ENCODE data around the genes GATA2, EFCC1 and GP9.

DNA sequence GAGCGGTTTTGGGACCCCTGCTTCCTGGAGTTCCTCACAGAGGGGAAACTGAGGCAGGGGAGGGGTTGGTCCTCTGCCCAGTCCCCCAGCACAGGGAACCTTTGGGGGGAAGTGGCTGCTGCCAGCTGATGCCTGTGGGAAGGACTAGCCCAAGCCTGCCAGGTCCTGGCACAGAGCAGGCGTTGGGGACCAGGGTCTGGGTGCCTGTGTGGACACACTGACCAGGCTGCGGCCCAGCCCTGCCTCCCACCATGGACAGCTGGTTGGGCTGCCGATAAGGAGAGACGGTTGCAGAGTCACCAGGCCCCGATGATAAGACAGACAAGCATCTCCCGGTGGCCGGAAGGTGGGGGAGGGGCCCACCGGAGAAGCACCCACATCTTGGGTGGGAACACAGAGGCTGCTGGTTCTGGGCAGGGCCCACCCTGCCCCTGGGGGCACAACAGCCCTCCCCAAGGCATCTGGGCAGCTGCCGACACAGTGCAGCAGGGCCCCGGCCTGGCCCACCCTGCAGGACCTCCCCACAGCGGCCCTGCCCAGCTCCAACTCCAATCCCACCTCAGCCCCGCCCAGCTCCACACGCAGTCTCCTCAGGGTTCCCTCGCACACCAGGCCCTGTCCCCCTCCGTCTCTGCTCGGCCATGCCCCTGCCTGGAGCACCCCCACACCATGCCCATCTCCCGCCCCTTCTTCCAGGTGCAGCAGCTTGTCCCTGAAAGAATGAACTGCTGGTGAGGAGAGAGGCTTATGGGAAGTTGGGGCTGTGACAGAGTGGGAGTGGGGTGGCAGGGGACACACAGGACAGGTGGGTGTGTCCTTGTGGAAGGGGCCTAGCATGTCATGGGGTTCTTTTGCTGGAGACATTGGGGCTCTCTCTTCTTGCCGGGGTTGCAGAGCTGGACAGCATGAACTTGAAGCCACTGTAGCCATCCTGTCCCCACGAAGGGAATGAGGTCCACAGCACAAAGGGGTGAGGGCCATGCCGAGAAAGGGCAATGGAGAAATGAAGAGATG lies 50.6 kb downstream of the DNAJB8 start:
- PRO-cap, result no peak

GRCh38 chr3:128427725-128427924 lies 39.1 kb downstream of the DNAJB8 start:
- PRO-cap, result no peak

GRCh38 chr3:128491334-128491965 lies 1.6 kb downstream of the GATA2 start:
- PRO-cap, result no peak

DNA sequence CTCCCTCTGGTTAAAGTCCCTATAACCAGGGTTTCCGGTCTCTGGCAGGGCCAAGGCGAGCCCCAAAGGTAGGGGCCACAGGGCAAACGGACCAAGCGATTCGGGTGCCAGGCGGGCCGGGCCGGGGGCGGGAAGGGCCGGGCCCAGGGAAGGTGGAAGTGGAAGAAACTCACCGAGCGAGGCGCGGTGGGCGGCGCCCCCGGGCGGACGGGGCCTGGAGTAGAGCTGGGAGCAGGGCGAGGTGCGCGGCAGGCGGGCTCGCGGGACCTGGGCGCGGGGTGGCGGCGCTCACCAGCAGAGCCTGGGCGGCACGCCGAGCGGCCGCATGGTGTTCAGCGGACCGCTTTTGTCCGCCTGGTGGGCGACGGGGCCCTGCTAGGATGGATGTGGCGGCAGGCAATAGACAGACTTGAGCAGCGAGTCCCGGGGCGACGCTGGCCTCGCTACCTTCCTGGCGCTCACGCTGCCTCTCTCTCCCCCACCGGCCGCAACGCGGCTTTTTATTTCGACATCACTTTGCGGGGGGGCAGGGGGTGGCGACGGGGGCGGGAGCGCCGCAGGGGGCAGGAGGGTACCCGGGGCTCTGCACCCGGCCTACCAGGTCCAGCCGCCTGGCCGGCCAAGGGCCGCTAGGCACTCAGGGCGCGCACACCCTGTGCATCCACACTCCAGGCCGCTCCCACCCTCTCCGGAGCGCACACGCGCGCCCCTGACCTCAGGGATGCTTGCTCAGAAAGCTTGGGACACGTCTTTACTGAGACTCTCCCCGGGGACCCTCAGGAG lies at the start of gene GATA2:
GATA2 (minus strand) TSS at position 476 of the 783 bp plus-strand sequence.
- PRO-cap, result unidirectional peak, minus-strand start at position 475 of the sequence

GRCh38 chr3:128523214-128523711 lies 30.3 kb upstream of the GATA2 start:
- PRO-cap, result no peak

GRCh38 chr3:128649241-128649870 lies 1.3 kb downstream of the RPN1 start:
- PRO-cap, result no peak

DNA sequence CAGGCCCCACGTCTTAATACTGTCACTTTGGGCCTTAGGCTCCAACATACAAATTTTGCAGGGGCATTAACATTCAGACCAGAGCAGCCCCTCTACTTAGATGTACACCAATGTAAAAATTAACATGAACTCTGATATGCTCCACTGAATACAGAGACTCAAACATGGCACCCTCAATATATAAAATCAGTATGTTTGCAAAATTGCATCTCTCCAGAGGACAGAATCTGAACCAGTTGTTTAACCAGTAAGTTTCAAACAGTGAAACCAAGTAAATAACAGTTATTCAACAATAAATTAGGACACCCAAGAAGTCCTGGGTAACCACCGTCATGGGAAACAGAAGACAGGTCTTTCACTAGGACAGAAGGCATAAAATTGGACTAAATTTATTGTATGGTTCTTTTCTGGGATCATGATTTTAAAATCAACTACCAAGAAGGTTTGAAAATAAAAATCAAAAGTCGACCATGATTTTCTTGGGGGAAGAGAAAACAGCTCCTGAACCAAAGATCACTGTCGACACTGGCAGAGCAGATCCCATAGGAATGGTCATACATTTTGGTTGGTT lies 40.2 kb downstream of the RAB7A start:
- PRO-cap, result no peak

DNA sequence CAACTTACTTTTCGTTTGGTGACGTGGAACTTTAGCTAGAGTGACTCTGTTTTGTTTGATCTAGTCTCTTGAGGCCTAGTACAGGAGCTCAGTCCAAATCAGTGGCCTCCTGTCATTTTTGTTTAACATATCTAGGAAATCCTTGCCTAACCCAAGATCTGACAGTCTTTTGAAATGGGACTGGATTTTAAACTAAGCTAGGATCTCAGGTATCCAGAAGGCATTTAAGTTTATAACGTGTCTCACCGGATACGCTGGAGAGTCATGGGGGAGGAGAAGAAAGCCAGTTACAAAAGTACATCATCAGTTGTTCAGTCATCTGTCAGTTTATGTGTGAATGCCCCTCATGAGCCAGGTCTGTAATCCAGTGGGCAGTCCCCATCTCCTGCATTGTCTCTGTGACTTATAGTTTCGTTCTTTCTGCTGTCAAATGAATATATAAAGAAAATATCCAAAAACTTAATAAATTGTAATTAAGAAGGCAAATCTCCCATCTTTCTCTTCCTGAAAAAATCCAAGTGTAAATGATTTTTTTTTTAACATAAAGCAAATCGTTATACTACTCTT lies 44.4 kb downstream of the RAB7A start:
- PRO-cap, result no peak

GRCh38 chr3:128800397-128800954 lies 74.5 kb downstream of the RAB7A start:
- PRO-cap, result no peak

- PRO-cap, result bidirectional peak, plus-strand start at chr3:129001364, minus-strand start at chr3:129001193; bidirectional peak, plus-strand start at chr3:129001611, minus-strand start at chr3:129001493
Measured at GRCh38 chr3:129000919-129001775, at the start of gene EFCC1. Gene EFCC1 (plus strand): TSS chr3:129001304.

- PRO-cap, result no peak
Measured at GRCh38 chr3:129003615-129004282, 2.6 kb downstream of the EFCC1 start.

GRCh38 chr3:129022104-129023138 lies 21.3 kb downstream of the EFCC1 start:
- PRO-cap, result unidirectional peak, plus-strand start at chr3:129022703

DNA sequence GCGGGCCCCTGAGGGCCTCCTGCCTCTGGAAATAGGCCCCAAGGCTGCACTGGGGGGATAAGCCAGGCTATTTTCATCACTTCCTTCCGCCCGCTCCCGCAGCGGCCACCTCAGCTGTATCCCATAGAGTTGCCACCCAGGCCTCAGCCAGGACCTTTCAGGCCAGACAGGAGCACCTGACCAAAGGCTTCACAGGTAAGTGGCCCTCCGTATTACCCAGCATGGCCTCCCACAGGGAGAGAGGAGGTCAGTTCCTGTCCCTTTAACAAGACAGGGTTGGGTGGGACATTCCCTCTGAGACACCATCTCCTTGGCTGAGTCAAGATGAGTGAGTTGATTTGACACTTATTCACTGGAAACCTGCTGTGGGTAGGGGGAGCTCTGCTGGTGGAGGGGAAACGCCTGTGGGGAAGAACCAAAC lies at the start of gene GP9:
GP9 (plus strand) TSS at position 124 of the 421 bp plus-strand sequence.
- PRO-cap, result no peak

DNA sequence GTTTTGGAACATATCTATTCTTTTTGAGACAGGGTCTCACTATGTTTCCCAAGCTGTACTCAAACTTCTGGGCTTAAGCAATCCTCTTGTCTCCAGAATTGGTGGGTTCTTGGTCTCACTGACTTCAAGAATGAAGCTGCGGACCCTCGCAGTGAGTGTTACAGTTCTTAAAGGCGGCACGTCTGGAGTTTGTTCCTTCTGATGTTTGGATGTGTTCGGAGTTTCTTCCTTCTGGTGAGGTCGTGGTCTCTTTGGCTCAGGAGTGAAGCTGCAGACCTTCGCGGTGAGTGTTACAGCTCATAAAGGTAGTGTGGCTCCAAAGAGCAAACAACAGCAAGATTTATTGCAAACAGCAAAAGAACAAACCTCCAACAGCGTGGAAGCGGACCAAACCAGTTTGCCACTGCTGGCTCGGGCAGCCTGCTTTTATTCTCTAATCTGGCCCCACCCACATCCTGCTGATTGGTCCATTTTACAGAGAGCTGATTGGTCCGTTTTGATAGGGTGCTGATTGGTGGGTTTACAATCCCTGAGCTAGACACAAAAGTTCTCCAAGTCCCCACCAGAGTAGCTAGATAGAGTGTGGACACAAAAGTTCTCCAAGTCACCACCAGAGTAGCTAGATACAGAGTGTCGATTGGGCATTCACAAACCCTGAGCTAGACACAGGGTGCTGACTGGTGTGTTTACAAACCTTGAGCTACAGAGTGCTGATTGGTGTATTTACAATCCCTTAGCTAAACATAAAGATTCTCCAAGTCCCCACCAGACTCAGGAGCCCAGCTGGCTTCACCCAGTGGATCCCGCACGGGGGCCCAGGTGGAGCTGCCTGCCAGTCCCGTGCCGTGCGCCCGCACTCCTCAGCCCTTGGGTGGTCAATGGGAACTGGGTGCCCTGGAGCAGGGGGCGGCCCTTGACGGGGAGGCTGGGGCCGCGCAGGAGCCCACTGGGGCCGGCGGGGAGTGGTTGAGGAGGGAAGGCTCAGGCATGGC lies 7.2 kb downstream of the GP9 start:
- PRO-cap, result no peak

DNA sequence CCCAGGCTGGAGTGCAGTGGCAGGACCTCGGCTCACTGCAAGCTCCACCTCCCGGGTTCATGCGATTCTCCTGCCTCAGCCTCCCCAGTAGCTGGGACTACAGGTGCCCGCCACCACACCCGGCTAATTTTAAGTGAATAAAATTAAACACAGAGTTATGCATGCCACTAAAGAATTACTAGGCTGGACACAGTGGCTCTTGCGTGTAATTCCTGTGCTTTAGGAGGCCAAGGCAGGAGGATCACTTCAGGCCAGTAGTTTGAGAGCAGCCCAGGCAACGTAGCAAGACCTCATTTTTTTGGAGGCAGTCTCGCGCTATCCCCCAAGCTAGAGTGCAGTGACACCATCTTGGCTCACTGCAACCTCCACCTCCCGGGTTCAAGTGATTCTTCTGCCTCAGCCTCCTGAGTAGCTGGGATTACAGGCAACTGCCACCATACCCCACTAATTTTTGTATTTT lies 4.7 kb upstream of the ISY1 start:
- PRO-cap, result no peak

DNA sequence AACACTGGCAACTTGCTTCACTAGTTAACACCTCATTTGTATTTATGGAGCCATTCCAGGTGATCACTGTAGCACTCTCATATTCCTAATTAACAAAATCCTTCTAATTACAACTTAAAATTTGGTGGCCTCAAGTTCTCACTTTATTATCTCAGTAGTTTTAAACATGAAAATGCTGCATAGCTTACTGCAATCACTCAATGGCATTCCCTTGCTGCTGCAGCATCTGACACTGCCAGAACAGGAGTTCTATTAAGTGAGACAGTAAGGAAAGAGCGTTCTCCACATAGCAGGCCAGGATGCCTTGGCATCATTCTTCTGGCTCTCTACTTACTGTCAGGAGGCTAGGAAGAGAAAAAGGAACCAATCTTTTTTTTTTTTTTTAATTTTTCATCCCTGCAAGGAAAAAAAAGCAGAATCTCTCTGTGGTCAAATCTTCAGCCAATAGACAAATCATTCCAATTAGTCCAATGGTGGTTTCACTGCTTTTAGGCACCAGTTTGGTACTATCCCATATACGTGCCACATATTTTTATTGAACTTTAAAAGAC lies 3.2 kb downstream of the CNBP start:
- PRO-cap, result no peak

GRCh38 chr3:129182014-129182809 lies 1.5 kb downstream of the CNBP start:
- PRO-cap, result no peak

DNA sequence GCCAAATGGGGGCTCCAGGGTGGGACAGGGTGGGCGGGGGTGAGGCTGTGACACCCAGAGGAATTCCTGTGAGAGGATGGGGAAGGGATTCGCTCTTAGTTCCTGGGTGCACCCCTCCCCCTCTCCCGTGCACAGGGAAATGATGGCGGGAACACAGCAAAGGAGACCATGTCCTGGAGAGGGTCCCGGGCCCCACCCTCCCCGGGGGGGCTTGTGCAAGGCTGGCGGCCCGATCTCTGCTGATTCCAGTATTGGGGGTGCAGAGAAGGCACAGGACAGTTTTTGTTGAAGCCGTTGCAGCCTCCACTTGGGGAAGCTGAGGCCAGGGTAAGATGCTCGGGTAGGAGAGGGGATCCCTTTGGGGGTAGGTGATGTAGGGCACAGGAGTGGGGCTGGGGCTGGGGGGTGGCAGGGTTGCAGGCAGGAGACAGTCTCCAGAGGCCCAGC lies 956 bp upstream of the H1-10 start:
- PRO-cap, result no peak

DNA sequence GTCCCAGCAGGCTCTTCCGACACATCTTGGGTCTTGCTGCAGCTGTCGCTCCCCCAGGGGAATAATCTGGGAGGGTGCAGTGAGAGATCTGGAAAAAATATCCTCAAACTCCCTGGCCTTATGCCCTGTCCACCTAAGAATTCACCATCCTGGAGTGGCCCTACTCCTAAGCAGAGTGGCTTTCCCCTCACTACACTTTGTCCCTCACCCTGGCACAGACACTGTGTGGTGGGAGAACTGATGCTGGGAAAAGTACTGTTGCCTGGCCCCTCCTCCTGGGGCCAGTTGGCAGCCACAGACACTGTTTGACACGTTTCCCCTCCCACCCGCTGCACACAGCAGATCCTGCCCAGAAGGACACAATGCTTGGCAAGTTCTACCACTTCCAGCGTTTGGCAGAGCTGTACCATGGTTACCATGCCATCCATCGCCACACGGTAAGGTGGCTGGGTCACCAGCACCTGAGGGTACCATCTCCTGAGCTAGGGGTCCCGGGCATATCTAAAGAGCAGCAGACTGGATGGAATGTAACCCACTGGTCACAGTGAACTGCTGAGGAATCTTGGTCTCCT lies 21.0 kb upstream of the RHO start:
- PRO-cap, result no peak

DNA sequence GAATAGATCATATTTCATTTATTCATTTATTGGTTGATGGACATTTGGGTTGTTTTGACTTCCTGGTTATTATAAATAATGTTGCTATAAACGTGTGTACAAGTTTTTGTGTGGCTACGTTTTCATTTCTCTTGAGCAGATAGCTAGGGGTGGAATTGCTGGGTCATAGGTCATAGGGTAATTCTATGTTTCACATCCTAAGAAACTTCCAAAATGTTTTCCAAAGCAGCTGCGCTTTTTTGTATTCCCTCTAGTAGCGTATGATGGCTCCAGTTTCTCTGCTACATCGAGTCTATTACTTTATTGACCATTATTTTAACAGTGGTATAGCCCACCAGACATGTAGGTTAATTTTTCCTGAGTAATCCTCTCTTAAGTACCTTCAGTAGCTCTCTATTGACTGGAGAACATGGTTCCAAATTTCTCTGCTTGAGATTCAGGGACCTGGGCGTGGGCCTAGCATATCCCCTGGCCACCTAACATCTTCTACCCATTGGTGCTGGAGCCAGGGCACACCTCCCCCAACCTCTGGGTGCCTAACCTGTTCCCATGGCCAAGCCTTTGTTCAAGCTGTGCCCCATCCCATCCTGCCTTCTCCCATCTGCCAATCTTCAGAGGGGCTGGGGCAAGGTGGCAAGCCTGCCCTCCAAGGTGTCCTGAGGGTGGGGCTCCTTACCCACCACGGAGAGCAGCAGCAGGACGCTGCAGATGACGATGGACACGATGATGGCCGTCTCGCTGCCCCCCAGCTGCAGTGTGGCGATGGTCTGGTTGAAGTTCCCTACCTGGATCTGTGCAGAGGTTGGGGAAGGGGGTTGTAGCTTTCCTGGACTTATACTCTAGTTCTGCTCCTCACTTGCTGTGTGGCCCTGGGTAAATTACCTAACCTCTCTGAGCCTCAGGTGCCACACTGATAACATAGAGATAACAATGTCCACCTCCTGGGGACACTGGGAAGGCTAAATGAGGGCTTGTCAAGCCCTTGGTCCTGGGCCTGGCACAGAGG lies 26.5 kb downstream of the H1-8 start:
- PRO-cap, result no peak